ENCODE measurements around a stretch of chr16.

GRCh38 chr16:68085092-68085287 is 180 bp upstream of the NFATC3 start:
- RRBS: no CpG with 5 or more reads among the region's 15 CpGs

- RRBS: no CpG with 5 or more reads among the region's 30 CpGs
Measured at GRCh38 chr16:68231312-68232219, 4.4 kb downstream of the ESRP2 start.

DNA sequence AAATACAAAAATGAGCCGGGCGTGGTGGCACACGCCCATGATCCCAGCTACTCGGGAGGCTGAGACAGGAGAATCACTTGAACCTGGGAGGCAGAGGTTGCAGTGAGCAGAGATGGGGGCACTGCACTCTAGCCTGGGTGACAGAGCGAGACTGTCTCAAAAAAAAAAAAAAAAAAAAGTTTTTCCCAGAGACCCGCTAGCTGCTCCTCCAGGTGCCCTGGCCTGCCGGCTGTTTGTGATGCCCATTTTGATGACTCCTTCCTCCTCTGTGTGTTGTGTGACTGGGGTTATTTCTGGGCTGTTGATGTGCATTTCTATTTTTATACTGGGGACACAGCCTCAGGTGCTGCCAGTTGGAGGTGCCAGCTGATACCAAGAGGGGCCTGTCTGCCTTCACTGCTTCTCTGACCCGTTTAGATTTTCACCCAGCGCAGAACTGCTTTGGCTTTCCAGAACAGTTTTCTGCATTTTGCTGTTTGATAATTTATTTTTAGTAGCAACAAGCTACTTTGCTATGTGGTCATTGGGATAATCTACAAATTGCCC is 6.6 kb downstream of the PLA2G15 start:
- RRBS: no CpG with 5 or more reads among the region's 9 CpGs

DNA sequence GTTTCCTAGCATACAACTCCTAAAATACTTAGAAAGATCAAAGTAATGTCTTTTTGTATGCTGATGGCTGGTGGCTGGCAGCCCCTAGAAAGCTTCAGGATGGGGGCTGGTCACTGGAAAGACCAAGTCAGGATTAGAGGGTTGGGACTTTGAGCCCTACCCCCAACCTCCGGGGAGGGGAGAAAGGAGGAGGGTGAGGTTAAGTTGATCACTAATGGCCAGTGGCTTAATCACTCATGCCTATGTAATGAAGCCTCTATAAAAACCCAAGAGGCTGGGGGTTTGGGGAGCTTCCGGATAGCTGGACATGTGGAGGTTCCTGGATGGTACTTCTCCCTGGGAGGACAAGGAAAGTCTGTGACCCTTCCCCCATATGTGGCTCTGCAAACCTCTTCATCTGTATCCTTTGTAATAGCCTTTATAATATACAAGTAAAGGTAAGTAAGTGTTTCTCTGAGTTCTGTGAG is 3.4 kb downstream of the SLC7A6 start:
- RRBS: no CpG with 5 or more reads among the region's 2 CpGs

GRCh38 chr16:68355525-68355981 is 44.7 kb downstream of the PRMT7 start:
- RRBS: no CpG with 5 or more reads among the region's 19 CpGs

- RRBS: no CpG with 5 or more reads among the region's 12 CpGs
Measured at GRCh38 chr16:68492253-68493170, 44.2 kb upstream of the SMPD3 start.

DNA sequence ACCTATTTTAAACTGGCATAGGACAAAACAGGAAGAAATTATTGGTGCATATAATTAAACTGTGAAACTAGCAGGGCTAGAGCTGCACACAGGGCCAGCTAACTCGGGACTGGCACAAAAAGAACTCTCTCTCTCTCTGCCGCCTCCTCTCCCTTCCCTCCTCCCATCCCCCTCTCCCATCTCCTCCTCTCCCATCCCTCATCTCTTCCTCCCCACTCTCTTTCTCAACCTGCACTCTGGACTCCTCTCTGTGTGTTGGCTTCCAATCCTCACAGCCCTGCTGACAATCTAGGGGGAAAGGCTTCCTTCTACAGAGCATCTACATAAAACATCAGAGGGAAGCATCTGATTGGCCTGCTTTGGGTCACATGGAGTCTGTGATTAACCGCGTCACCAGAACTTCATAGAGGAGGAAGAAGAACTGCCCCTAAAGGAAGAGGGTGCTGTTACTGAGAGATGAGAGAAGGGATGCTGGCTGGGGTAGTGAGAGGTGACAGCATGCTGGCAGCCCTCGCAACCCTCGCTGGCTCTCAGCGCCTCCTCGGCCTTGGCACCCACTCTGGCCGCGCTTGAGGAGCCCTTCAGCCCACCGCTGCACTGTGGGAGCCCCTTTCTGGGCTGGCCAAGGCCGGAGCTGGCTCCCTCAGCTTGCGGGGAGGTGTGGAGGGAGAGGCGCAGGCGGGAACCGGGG is 12.9 kb upstream of the ZFP90 start:
- RRBS: no CpG with 5 or more reads among the region's 16 CpGs

GRCh38 chr16:68707340-68707886 is 29.7 kb upstream of the CDH1 start:
- RRBS: 1% methylated on average over 3 of the region's 17 CpGs

DNA sequence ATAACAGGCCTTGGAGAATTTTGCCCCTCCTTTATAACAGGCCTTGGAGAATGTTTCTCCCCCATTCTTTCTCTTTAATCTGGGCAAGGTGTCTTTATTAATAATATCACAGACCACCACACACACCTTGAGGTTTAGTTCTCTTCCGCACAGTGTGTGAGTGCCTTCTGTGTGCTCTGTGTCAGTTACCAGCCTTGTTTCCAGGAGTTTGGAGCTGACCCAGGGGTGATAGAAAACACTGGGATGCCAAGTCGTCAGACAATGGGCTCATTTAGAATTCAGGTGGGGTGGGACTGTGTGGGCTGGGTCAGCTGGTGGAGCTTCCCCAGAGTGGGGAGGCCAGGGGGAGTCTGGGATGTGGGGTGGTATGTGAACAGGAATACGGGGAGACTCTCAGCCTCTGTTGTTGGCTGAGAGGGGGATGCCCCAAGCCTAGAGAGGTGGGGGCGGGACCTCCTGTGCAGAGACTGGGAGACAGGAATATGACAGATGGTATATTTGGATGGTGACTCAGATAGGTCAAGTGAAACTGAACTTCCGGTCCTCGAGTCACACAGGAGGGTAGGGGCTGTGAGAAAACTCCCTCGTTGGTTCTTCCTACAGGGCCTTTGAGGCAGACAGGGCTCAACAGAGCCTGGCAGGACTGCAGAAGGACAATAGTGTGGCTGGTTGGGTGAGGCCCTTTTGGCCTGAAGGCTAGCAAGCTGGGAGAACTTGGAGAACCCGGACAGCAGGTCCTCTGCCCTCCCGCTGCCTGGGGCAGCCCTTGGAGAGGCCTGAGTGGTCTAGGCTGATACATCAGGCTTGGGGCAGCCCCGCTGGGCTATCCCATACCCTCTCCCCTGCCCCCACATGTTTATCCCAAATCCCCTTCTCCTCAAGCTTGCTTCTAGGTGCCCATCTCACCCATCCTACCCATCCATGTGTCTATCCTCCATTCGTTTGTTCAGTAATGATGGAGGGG is 23.7 kb downstream of the CDH1 start:
- RRBS: no CpG with 5 or more reads among the region's 11 CpGs

GRCh38 chr16:68779885-68780294 is 42.8 kb downstream of the CDH1 start:
- RRBS: no CpG with 5 or more reads among the region's 4 CpGs

- RRBS: no CpG with 5 or more reads among the region's 11 CpGs
Measured at GRCh38 chr16:68908995-68909791, 65.9 kb downstream of the TANGO6 start.

GRCh38 chr16:68971963-68972531 is 128.7 kb downstream of the TANGO6 start:
- RRBS: no CpG with 5 or more reads among the region's 6 CpGs

DNA sequence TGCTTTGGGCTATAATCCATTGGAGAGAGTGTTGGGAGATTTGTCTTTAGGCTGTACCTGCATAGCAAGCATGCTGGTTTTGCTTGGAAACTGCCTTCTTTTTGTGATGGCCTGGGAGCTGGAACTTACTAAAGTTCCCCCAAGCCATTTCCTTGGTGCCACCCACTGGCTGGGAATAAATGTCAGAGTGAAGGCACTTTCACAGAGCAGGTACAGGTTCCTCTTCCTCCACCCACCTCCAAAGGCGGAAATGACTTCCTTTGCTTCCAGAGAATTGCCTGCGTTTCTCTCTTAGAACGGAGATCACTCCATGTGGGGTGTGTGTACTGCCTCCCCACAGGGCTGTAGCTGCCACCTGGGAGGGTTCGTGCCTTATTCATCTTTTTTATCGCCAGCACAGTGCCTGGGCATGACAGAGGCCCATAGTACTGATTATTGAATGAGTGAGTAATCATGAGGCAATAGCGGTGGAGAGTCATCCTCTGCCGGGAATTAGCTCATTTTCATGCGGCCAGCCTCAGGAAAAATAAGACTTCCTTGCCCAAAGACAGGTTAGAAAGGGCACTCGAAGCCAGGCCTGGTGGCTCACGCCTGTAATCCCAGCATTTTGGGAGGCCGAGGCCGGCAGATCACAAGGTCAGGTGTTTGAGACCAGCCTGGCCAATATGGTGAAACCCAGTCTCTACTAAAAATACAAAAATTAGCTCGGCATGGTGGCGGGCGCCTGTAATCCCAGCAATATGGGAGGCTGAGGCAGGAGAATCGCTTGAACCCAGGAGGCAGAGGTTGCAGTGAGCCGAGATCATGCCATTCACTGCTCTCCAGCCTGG is 32.1 kb upstream of the HAS3 start:
- RRBS: no CpG with 5 or more reads among the region's 17 CpGs

- RRBS: no CpG with 5 or more reads among the region's 10 CpGs
Measured at GRCh38 chr16:69118242-69119450, 13.2 kb downstream of the HAS3 start.

DNA sequence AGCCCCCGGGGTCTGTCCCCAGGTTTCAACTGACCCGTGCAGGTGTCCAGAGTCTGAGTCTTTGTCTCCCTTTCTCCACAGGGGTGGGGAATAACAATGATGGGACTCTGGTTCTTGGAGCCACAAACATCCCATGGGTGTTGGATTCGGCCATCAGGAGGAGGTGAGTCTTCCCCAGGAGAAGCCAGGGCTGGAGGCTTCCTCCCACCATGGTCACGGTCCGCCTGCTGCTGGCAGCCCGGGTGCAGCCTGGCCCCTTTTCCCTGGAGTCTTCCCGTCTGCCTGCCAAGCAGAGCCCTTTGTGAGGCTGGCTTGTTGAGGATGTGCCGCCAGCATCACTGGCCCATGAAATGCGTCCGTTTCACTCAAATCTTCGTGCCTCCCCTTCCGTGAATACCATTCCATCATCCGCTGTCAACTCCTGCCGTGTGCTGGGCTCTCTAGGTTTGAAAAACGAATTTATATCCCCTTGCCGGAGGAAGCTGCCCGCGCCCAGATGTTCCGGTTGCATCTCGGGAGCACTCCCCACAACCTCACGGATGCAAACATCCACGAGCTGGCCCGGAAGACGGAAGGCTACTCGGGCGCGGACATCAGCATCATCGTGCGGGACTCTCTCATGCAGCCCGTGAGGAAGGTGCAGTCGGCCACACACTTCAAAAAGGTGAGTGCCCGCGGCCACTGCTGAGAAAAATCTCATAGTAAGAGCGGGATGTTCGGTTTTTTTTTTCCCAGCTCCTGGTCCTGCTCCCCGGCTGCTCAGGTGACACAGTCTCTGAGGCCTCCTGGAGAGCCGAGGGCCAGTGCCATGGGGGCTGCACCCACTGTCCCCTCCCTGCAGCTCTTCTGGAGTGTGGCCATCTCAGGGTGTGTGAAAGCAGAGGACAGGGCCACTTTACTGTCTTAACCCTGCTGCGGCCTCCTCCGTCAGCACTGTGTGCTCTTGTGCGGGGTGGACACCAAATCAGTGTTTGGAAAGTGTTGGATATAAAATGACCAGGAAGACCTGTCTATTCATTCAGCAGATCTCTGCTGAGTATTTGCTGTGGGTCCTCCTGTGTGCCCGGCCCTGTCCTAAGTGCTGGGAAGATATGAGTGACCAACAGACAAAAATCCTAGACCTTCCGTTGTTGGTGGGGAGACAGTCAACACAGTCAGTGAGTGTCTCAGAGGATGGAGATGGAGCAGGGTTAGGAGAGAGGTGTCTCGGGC is 9.4 kb downstream of the PDF start:
- RRBS: 91% methylated on average over 5 of the region's 43 CpGs

DNA sequence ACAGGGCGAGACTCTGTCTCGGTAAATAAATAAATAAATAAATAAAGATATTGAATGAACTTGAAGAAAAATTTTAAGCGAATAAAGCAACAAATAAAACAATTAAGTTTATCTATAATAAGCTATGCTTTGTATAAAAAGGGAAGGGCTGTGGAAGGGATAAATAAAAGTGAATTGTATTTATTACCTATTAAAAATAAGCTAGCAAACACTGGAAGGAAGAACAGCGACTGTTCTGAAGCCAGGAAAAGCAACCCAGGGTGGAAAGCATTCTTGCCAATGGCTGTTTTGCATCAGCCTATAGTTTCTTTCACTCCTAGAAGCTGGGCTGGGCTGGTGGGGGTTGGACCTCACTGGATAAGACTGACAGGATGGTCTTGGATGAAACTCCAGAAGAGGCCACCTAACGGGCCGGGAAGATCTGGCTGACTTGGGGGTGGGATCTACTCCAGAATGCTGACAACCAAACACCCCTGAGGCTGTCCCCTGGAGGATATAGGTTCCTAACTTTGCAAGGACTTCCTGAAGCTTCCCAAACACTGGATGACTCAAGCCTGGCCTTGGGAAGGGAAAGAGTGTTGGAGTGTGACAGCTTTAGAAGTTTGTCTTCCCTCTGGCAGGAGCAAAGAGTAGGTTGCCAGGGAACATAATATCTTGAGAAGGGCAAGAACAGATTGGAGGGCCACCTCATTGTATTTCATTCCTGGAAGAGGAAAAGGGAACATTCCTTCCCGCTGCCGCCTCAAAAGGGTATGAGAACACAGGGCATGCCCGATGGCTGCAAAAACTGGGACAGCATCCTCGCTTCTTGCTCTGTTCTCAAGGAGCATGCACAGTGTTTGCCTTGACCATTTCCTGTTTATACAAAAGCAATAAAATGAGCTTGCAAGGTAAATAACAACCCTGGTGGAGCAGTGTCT is 6.9 kb upstream of the CYB5B start:
- RRBS: no CpG with 5 or more reads among the region's 10 CpGs

- RRBS: no CpG with 5 or more reads among the region's 6 CpGs
Measured at GRCh38 chr16:69521624-69522173, 44.1 kb upstream of the NFAT5 start.

DNA sequence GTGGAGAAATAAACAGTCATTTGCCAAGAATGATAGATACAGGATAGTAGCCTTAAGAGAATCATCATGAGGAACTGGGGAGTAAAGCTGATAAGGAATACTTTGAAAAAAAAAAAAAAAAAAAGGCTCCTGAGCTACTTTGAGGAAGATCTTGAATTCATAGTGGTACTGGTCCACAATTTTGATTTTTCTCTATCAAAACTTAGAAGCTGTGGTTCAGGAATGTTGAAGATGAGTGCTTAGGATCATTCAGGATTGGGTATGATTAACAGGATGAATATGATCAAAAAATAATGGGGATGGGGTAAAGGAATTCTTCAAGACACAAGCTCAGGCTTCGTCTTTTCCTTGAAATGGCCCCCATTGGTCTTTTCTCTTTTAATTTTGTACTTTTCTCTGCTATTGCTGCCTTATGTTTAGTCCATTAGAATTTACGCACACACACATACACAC is 34.9 kb downstream of the NFAT5 start:
- RRBS: no CpG with 5 or more reads among the region's 2 CpGs

DNA sequence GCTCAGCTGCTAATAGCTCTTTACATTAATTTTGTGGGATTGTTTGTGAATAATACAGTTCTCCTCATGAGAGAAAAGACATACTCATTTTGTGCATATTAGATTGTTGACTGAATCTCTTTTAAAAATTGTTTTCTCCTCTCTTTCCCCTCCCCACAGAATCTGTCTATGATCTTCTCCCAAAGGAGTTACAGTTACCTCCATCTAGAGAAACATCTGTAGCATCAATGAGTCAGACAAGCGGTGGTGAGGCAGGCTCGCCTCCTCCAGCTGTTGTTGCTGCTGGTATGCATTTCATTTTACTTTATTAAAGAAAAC is 60.4 kb downstream of the NFAT5 start:
- RRBS: no CpG with 5 or more reads among the region's 2 CpGs

All from epithelial cell of esophagus (primary cell).